Measurements from ENCODE around the genes VKORC1L1, ASL, TYW1 and AUTS2.

- RRBS = 3% methylated on average over 16 of the region's 103 CpGs
Observed at GRCh38 chr7:65872740-65873654, at the start of gene VKORC1L1. VKORC1L1 (plus strand) TSS chr7:65873074.

GRCh38 chr7:65951986-65952477 lies 30.0 kb downstream of the GUSB start:
- RRBS = no CpG with 5 or more reads among the region's 4 CpGs

- RRBS = 2% methylated on average over 36 of the region's 76 CpGs
Observed at GRCh38 chr7:66075233-66076231, at the start of gene ASL. ASL (plus strand) TSS chr7:66075819.

GRCh38 chr7:66209716-66210439 lies 4.7 kb downstream of the TPST1 start:
- RRBS = no CpG with 5 or more reads among the region's 2 CpGs

DNA sequence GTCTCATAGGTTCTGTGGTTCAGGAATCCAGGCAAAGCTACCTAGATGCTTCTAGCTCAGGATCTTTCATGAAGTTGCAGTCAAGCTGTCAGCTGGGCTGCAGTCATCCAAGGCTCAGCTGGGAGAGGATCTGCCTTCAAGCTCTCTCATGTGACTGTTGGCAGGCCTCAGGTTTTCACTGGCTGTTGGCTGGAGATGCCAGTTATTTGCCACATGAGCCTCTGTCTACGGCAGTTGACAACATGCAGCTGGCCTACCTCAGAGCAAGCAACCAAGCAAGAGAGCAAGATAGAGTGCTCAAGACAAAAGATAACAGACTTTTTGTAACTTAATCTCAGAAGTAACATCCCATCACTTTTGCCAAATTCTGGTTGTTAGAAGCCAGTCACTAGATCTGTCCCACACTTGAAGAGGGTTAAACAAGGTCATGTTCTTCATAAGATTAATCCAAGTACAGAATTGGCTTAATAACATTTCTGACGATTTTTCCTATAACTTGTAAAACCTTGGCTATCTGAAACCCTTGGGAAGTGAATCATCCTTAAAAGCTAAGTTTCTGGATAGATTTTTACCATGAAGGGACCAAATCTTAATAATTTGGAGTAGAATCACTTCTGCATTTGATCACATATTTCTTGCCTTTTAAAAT lies 125.9 kb downstream of the TPST1 start:
- RRBS = no CpG with 5 or more reads among the region's 2 CpGs

DNA sequence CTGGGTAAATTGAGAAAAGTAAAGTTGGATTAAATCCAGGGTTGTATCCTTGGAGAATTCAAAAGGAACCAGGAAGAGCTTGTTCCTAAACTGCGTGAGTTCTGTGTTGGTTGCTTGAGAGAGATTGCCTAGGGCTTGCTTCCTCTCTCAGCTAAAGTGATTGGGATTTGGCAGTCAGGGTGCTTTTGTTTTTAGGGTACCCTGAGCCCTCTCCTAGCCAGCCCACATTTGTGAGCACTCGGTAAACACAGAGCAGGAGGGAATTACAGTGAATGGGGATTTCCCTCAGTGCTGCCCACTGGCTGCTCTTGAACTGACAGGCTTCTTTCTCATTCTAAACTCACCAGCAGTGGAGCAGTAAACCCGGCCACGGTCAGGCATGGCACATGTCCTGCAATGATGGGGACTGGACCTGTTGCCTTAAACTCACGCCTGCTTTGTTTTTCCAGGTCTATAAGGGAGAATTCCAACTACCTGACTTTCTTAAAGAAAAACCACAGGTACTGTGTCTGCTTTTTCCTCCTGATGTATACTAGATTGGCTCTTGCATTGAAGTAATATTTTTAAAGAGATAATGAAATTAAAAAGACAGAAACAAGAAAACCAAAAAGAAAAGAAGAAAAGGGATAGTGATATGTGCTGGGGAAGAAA lies 147.0 kb downstream of the TPST1 start:
- RRBS = no CpG with 5 or more reads among the region's 5 CpGs

- RRBS = no CpG with 5 or more reads among the region's 3 CpGs
Observed at GRCh38 chr7:66371206-66371594, 166.1 kb downstream of the TPST1 start.

- RRBS = 100% methylated on average over 1 of the region's 7 CpGs
Observed at GRCh38 chr7:66463974-66464399, 164.7 kb upstream of the KCTD7 start.

GRCh38 chr7:66555087-66555364 lies 73.7 kb upstream of the KCTD7 start:
- RRBS = no CpG with 5 or more reads among the region's 5 CpGs

DNA sequence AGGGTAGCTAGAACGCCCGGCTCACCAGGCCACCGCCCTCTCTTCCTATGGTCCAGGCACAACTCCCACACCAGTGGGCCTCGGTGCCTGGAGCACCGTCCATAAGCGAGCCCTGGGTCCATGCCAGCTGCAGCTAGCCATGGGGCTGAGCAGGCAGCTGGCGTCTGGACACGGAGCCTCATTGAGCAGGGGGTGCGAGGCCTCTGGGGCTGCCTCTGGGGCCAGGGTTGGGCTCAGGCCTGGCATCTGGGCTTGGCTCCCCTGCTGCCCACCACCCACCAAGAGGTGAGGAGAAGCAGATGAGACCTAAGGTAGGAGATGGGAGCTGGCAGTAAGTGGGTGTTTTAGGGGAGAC lies 8.4 kb upstream of the RABGEF1 start:
- RRBS = no CpG with 5 or more reads among the region's 9 CpGs

DNA sequence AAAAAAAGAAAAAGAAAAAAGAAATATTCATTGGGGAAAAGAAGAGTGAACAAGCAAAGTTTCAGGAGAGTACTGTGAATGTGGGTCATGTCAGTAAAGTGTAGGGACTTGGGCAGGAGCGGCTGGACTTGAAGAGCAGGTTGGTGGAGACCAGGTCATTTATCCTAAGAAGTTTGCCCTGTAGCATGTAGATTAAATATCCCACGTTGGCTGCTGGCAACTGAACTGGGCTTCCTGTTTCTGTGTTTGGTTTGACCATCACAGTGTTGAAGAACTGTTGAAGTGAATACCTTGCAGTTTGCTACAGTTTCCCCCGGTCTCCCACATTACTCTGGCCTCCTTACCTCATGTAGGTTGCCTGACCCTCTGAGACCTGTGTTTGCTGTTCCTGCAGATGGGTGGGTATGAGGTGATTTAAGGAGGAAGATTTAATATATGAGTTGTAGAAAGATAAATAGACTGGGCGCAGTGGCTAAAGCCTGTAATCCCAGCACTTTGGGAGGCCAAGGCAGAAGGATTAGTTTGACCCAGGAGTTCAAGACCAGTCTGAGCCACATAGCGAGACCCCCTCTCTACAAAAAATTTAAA lies 32.7 kb upstream of the TMEM248 start:
- RRBS = no CpG with 5 or more reads among the region's 5 CpGs

GRCh38 chr7:66994127-66994369 lies 1.3 kb downstream of the SBDS start:
- RRBS = no CpG with 5 or more reads among the region's 3 CpGs

DNA sequence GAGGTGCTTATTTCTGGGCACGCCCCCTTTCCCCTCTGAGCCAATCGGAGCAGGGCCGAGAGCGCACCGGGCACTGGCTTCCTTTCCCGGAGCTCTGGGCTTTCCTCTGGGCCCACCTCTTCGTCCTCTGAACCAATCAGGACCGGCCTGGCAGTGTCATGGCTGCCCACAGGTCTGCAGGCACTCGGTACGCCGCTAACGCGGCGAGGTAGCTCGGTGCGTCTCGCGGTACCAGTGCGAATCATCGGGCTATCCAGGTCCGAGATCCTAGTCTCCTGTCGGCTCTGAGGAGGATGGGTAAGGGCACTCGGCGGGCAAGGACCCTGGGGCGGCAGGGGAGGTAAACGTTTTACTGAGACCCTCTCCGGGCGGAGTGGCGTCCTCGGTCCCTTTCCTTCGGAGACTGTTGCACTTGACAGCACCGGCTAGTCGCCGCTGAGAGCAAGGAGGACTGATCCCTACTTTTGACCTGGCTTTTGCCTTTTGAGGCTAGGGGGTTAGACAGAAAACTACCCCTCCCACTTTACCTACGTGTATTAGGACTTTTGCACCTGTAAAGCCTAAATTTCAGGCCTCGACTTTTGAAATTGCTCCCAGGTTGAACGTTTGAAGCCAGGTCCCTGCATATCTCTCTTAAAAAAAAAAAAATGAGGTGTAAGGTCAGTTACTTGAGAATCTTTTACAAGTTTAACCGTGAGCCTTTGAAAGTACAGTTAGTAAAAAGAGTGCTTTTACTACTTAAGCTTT lies at the start of gene TYW1:
Gene TYW1, plus strand, starts transcription at position 148 of the 747 bp plus-strand sequence.
- RRBS = 3% methylated on average over 3 of the region's 38 CpGs

- RRBS = 4% methylated on average over 39 of the region's 127 CpGs
Observed at GRCh38 chr7:69597812-69598799, at the start of gene AUTS2. AUTS2 (plus strand) TSS chr7:69598475.

- RRBS = 4% methylated on average over 26 of the region's 86 CpGs
Observed at GRCh38 chr7:69599084-69600009, 1.1 kb downstream of the AUTS2 start.

GRCh38 chr7:69662097-69662386 lies 63.8 kb downstream of the AUTS2 start:
- RRBS = no CpG with 5 or more reads among the region's 1 CpG

DNA sequence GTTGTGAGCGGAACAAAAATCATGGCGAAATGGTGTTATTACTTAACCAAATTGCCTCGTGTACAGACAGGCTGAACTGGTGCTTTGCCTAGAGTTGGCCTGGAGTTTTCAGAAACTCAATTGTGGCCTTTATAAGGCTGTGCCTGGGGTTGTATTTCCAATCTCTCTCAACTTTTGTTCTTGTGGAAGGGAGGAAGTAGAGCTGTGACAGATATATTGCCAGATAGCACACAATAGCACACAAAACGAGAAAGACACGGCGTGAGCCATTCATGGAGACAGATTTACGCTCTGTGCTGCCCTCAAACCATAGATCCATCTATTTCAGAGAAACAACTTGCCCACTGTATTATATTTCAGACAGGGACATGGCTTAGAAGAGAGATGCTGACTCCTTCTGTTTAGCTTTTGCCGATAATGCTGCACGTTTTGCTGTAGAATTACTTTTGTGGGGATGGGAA lies 80.2 kb downstream of the AUTS2 start:
- RRBS = no CpG with 5 or more reads among the region's 9 CpGs

DNA sequence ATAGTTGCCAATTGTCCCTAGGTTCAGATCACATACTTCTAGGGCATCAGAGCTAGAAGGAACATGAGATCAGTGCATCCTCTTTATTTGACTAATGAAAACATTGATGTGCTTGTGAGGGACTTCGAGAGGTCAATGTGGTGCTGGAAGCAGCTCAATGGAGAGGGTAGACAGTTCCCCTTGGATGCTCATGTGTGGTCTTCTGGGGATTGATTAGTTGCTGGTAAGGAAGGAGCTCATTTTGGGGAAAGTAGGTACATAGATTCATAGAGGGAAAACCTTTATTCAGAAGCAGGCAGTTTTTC lies 103.6 kb downstream of the AUTS2 start:
- RRBS = no CpG with 5 or more reads among the region's 1 CpG

DNA sequence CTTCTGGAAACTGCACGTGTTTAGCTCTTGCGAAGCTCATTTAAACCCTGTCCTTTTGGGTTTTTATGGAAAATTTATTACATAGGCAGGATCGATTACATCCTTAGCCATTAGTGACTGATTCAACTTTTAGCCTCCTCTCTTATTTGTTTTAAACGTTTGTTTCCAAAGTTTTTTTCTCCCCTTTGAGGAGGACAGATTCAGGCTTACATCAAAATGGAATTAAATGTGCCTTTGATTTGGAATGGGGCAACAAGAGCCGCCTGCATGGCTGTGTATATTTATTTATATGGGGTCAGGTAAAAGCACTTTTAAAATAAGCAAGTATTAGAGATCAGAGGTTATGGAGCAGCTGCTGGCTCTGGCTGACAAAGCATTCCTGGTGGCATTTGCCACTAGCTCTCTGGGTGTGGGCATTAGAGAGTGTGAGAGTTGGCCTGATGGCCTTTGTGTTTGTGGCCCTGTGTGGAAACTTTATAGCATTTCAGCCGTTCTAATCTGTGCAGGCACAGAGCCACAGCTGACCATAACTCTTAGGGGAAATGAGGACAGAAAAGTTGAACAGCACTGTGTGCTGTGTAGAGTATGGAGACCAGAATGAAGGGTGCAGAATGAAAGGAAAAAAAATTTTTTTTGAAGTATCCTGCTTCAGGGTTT lies 118.8 kb downstream of the AUTS2 start:
- RRBS = no CpG with 5 or more reads among the region's 6 CpGs

DNA sequence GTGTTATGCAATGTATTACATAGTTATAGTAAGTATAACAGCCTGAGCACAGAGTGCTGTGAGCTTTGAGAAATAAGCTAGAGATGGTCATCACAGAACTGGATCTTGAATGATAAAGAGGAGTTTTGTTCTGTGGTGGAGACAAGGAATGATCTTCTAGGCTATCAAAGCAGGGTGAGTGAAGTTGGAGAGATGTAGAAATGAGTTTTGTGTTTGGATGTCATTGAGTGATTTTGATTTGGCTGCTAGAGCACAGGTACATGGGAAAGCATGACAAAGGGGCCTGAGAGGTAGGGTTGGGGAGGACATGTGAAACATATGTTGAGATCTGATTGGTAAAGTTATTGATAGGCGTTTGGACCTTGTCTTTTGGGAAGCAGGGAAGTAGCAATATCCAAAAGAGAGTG lies 123.4 kb downstream of the AUTS2 start:
- RRBS = no CpG with 5 or more reads among the region's 1 CpG

Measured in HL-60 (cell line).